Mesangial cell (primary cell): ENCODE results near the genes LPAR6, RCBTB2 and SETDB2.

- RAMPAGE, long total RNA, result no peak
Measured at GRCh38 chr13:46672941-46673690, 120.1 kb downstream of the LRCH1 start.

GRCh38 chr13:46681283-46682131 lies 115.5 kb downstream of the ESD start:
- RAMPAGE, long total RNA, result no peak

GRCh38 chr13:46704865-46705295 lies 92.1 kb downstream of the ESD start:
- RAMPAGE, long total RNA, result no peak

DNA sequence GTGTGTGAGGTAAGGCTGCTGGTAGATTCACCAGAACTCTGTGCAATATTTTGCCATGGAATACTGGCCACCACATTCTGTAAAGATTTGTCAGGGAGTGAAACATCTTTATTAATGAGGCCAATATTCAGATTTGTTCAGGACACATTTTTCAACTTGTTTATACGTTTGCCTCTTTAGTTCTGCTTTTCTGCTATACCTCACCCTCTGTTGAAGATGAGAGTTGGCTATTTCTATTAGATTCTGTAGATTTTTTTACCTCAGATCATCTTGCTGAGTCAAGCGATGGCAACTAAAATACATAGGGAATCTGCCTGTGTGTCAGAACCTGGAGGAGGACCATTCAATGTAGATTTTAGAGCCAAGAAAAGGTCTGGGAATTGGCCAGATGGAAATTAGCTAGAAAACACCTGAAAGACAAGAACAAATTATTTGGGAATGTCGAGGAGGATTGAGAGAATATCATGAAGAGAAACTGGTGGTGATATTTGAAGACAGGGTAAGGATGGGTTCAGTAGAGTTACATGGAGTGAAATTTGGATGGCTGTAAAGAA lies 91.6 kb downstream of the ESD start:
- RAMPAGE, long total RNA, result no peak

- RAMPAGE, long total RNA, result no peak
Measured at GRCh38 chr13:46759906-46760442, 37.0 kb downstream of the ESD start.

- RAMPAGE, long total RNA, result no peak
Measured at GRCh38 chr13:46796851-46797012, 229 bp downstream of the ESD start.

DNA sequence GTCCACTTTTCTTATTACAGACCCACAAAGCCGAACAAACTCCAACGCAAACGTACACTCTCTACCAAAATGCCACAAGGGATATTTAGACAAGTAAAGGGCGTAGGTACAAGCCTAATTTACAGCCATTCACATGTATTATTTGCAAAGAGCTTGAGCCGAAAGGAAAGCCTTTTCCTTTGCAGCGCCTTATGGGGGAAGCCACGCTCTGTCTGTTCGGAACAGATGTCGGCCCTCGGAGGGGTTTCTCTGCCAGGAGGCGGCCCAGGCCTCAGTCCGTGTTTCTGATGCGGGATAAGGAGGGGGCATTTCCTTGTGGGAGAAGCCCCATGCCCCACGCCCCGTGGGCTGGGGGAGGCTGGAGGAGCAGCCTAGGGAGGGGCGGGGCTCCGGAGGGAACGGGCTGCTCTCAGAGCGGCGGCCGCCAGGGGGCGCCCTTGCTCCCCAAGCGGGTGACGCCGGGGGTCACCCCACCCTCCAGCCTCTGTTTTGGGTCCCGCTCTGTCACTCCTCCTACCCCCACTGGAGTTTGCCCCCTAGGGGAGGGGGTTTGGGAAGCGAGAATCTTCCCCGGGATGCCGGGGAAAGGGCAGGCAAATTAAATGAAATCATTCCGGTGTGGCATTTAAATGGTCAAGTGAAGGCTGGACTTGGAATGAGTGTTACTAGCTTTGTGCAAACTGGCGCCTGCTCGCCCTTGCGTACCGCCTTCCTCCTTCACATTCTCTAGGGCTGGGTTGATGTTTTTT lies 2.9 kb downstream of the HTR2A start:
- RAMPAGE, long total RNA, result no peak

GRCh38 chr13:47110787-47111523 lies 214.1 kb upstream of the HTR2A start:
- RAMPAGE, long total RNA, result no peak

DNA sequence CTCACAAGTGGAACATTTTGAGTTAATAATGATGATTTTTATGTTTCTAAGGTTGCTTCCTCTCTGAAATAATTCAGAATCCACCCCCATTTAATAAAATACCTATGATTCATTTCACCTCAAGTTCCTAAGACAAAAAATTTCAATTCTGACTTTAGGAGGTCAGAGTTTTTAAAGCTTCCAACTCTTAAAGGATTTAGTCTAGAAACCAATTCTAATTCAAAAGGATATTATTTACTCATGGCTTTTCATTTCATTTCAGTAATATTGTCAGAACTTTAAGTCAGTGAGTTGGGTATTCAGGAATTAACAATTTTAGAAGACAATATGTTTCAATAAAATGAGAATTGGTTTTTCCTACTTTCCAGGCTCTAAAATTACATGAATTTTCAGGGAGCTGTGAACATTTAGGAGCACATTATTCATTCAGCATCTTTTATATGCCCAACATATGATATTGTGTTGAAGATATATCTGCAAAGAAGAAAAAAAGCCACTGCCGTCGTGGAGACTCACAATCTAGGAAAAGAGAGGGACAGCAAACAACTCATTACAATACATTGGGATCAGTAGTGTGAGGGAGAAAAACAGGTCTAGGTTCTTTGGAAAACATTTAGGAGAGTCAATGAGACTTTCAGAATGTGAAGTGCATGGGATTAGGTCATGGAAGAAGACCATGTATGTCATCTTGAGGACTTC lies 29.3 kb downstream of the ITM2B start:
- RAMPAGE, long total RNA, result no peak

DNA sequence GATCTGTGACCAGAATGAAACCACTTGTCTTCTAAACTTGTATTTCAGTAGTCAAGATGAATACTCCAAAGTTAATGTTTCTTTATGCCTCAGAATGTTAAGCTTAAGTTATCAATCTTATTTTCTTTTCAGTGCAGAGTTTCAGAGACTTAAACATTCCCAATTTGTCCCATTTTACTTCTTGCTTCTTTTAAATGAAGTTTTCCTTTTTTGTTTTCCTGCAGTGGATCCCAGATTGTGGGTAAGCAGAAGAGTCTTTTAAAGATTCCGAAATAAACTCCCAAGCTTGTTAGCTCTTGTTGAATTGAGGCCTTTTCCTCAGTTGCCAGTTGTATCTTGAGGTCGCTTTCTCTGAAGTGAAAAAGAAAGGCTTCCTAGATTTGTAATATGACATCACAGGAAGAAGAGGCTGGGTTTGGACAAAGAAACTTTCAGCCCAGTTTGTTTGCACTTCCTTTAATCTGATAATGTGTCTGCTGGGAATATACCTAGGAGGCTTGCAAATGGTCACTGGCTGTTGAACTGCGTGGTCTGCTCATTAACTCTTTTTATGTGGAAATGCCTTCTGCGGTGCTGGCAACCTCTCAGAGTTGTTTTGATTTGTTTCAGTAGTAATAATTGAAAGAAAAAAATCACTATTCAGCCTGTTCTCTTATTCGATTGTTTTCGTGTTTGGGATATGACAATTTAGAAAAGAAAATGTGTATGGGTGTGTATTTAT lies at the start of gene LPAR6:
LPAR6 (minus strand) TSS at position 353 of the 721 bp plus-strand sequence.
- RAMPAGE, long total RNA, result start-site peak on the minus strand centred at position 375 of the sequence, 57 bp wide, 55 reads

GRCh38 chr13:48416993-48417397 lies 4.1 kb upstream of the LPAR6 start:
- RAMPAGE, long total RNA, result no peak

- RAMPAGE, long total RNA, result no peak
Measured at GRCh38 chr13:48446505-48447028, 33.7 kb upstream of the LPAR6 start.

DNA sequence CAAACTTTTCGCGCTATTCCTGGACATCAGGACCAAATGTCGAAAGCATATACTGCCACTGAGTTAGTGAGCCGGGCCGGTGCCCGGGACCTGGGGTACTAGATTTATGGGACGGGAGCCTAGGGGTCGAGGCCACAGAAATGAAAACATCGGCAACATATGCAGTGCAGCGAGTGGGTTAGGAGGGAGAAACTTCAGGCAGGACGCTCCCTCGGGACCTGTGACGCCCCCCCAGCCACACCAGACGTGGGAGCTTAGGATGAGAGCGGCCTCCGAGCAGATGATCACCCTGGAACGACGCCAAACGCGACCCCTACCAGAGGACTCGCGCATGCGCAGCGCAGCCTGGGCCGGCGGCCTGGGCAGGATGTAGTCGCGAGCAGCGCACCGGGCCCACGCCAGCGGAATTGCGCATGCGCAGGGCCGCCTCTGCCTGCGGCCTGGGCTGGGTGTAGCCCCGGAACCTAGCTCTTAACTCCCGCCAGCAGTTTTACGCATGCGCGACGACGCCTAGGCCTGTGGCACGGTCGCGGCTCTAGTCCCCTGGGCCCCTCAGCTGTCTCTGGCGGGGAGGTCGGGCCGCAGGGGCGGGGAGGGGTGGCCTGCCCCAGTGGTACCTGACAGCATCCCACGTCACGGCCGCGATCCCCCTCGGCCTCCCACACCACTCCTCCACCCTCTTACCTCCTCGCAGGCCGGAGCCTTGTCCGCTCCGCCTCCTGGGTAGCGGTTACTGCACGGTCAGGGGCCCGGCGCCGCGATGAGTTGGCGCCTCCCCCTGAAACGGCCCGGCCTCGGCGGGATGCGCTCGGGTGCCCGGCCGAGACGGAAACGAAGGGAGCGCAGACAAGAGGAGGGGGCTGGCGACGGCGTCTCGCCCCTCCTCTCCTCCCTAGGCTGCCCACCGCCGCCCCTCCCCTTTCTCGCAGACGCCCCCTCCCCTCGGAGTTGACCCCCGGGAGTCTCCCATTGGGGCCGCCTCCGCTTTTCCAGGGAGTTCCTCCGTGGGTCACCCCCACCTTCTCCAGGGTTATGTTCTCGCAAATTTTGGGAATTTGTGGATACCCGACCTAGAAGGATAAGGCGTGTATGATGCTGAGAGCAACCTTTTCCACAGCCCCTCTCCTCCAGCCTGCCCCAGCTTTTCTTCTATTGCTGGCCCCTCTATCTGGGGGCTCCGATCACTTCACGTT lies at the start of gene RCBTB2:
RCBTB2 (minus strand) TSS at position 737 of the 1,193 bp plus-strand sequence.
- RAMPAGE, long total RNA, result start-site peak on the minus strand centred at position 735 of the sequence, 6 bp wide, 18 reads

DNA sequence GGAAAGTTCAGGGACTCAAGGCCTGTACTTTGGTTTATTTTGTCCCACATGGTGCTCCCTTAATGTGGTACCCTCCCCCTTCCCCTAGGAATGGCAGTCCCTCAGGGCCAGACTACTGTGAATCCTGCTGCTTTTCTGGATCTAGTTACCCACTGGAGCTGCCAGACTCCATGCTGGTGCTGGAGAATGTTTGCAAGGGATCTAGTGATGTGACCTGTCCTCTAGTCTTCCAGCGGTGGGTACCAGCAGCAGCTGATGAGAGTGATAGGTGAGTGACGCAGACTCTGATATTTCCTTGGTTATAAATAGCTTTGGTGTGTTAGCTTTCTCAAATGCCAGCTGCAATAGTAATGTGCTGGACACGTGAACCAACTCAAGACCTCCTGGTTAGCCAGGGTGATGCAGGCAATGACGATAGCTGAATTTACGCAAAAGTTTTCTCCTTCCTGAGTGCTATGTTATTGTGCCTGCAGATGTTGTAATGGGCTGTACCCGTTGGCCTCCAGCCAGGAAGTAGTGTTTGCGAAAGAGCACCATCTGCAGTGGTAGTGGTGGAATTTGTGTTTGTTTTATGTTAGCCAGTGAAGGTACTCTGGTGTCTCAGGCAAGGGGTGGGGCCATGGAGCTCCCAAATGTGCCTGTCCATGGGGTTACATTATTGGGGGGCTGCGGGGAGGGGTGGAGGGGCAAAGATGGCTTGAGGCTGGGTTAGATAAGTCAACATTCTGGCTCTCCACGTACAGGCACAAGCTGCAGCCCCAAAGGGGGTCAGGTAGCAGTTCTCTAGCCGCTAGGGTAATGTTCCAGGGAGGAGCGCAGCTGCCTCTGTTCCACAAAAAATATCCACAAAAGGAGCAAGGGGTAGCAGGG lies 129.5 kb downstream of the CYSLTR2 start:
- RAMPAGE, long total RNA, result no peak

- RAMPAGE, long total RNA, result no peak
Measured at GRCh38 chr13:49113006-49113453, 107.1 kb upstream of the MLNR start.

DNA sequence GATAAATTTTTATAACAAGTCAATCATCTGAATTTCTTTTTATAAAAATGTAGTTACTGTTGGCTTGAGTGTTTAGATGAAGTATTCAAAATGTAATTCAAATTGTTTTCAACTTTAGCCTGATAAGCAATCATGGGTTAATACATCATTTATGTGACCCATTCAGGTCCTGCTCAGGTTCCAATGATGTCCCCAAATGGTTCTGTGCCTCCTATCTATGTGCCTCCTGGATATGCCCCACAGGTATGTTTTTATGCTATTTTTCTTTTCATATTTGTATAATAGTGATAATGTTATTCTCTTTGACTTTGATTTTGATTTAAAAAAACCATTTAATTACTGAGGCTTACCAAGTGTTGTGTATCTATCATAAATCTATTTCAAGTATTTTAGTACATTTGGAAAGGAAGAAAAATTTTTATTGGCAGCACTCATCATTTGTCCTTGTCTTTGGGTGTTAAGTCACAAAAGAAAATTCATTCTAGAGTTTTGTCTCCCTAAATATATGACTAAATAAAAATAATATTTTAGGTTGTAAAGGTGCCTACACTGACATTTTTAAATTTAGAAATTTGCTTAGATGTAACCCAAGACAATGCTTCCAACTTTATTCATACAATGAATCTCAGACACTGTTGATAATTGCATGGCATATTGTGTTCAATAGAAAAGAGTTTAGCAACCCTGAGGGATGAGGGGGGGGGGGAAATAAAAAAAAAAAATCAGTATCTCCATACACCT lies 105.5 kb upstream of the MLNR start:
- RAMPAGE, long total RNA, result no peak

DNA sequence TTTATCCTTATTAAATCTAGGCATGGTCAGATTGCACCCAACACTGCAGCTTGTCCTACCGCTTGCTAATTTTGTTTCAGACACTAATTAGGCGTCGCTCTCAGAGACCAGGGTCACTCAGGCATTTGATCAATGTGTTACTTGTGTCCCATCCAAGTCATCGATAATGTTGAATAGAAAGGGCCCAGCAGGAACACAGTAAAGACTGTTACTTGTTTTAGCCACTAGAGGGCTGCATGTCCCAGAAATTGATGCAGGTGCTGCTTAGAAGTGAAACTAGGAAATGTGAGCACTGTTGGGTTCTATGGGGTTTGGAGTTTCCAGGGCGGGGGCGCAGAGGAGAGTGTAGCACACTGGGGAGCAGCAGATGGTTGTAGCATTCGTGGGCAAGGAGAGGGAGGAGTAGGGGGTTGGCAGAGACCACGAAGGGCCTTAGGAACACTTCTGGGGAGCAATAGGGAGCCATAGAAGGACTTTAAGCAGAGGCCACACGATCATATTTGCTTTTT lies 53.4 kb downstream of the CDADC1 start:
- RAMPAGE, long total RNA, result no peak

DNA sequence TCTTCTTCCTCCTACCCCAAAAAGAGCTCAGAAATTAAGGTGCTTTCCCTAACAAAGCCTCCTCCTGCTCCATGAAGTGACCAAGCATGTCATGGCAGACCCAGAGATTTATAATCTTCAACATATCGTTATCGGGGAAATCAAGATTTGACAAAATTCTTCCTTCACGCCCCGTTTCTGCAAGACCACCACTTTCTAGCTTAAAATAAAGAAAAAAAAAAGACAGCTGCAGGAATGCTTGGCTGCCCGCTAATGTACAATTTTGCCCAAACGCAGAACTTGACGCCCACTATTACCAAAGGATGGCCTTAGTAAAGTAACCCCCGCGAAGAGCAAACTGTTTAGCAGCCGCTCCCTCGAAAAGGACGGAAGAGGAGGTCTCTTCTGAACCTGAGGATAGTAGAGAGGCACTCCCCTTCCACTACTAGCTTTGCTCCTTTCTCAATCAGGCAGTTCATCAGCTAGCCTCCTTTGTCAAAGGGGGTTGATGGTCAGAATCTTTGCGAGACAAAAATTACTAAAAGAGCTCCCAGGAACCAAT lies 665 bp downstream of the CAB39L start:
- RAMPAGE, long total RNA, result no peak

- RAMPAGE, long total RNA, result no peak
Measured at GRCh38 chr13:49443670-49443866, 296 bp downstream of the CAB39L start.

GRCh38 chr13:49443867-49444581 lies at the start of gene SETDB2:
Gene SETDB2, plus strand, starts transcription at chr13:49444274.
- RAMPAGE, long total RNA, result start-site peak on the minus strand at chr13:49444021-49444035, 30 reads; start-site peak on the minus strand at chr13:49444092-49444158, 25 reads; start-site peak on the plus strand at chr13:49444274-49444330, 26 reads; start-site peak on the plus strand at chr13:49444410-49444421, 37 reads